ENCODE measurements around the gene PDCD2L.

DNA sequence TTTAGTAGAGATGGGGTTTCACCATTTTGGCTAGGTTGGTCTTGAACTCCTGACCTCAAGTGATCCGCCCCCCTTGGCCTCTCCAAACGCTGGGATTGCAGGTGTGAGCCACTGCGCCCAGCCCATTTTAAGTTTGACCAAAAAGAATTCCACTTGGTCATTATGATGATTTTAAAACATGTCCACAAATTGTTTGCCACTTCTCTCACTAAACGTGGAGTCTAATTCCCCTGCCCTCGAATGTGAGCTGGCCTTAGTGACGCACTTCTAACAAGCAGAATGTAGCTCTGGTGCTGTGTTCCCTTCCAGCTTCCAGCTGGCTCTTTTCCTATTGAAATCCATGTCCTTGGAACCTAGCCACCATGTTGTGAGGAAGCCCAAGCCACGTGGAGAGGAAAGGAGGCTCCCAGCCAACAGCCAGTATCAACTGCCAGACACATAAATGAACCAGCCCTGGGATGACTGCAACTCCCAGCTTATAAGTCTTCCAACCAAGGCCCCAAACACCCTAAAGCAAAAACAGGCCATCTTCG is 23.5 kb upstream of the CEBPA start:
- PRO-cap, 2 experiments, result no peak in any of the 2 experiments

GRCh38 chr19:33399937-33400733 is 26.6 kb downstream of the CEBPG start:
- PRO-cap, 2 experiments, result peak in 2 of 2 experiments; most common plus-strand start chr19:33400318 (in 2)

DNA sequence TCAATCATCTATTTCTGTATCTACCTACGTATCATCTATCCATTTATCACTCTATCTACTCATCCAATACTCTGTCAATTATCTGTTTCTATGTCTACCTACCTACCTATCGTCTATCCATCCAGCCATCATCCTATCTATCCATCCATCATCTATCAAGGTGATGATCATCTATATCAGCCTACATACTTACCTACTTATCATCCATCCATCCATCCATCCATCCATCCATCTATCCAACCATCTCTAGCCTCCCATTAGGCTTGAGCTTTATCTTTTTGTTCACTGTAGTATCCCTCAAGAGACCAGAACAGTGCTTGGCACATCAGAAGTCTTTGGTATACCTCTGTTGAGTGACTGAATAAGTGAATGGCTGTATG is 49.4 kb downstream of the CEBPG start:
- PRO-cap, 2 experiments, result no peak in any of the 2 experiments

DNA sequence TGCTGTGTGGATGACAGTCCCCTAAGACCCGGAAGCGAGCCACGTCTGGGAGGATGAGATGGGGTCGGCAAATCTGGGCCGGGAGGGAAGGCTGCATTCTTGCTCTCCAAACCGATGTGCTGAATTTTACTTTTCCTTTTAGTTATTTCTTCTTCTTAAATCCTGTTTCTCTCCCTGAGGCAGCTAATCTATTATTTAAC is 15.8 kb upstream of the KCTD15 start:
- PRO-cap, 2 experiments, result no peak in any of the 2 experiments

DNA sequence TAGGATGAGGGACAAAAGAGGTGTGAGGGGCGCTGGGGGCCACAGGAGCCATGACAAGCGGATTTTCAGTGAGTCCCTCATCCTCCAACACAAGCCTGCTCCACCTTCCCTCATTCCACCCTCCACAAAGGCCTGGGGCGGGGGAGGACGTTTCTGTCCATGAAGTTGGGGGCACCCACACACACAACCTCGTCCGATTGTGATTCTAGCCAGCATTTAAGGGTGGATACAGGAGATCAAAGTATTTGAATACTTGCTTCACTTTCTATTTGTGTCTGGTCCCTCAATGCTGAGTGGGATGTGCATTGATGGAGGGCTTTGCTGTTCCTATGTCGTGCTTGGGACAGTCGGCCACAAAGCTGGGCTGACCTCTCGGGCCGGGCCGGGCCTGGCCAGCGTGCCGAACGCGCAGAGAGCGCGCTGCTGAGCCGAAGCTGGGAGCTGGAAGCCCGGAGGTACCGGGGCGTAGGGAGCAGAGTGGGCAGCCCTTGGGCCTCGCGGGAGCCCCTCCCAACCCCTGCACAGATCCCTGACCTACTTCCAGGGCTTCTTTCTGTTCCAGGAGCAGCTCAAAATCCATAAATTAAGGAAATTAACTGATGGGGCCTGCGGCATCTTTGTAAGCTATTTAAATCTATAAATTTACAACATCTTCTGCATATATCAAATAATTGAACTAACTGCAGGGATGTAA is 2.0 kb upstream of the KCTD15 start:
- PRO-cap, 2 experiments, result no peak in any of the 2 experiments

DNA sequence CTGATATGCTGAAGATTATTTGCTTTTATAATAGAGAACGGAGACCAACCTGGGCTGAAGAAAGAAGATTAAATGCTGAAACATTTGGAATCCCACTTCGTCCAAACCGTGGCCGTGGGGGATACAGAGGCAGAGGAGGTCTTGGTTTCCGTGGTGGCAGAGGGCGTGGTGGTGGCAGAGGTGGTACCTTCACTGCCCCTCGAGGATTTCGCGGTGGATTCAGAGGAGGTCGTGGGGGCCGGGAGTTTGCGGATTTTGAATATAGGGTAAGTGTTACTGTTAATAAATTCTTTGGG is 32.9 kb upstream of the GARRE1 start:
- PRO-cap, 2 experiments, result no peak in any of the 2 experiments

DNA sequence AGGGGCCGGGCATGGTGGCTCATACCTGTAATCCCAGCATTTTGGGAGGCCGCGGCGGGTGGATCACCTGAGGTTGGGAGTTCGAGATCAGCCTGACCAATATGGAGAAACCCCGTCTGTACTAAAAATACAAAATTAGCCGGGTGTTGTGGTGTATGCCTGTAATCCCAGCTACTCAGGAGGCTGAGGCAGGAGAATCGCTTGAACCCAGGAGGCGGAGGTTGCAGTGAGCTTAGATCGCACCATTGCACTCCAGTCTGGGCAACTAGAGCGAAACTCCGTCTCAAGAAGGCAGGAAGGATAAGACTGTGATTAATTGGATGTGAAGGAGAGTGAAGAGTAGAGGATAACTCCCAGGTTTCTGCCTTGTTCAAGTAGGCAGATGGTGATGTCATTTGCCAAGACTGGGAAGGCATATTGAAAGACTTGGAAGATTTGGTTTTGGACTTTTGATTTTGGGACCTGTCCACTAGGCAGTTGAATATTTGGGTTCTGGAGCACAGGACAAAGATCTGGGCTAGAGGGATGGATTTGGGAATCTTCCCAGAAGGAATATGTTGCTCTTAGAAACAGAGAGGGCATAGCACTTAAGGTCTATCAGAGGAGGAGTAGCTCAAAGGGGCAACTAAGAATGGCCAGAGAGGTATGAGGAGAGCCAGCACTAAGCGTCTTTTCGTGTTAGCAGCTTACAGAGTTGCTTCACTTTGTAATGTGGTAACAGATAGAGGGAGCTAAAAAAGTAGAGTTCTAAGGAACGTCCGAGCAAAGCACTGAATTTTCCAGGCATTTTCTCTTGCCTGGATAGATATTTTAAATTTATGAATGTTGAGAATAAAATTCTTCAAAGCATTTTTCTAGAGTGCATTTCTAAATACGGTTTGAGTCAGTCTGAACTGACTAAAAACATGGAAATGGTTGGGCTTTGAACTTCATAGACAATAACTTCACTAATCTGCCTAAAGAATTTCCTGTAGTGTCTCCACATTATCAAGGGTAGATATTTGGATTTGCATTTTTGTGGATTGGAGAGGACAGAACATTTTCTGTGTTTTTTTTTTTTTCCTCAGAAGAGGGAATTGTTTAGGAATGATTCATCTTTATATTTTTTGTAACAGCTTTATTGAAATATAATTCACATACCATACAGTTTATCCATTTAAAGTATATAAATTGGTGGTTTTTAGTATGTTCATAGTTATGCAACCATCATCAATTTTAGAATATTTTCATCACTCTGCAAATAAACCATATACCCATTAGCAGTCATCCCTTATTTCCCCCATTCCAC is 20.2 kb downstream of the GARRE1 start:
- PRO-cap, 2 experiments, result no peak in any of the 2 experiments

GRCh38 chr19:34329939-34330541 is 35.0 kb upstream of the GPI start:
- PRO-cap, 2 experiments, result no peak in any of the 2 experiments

DNA sequence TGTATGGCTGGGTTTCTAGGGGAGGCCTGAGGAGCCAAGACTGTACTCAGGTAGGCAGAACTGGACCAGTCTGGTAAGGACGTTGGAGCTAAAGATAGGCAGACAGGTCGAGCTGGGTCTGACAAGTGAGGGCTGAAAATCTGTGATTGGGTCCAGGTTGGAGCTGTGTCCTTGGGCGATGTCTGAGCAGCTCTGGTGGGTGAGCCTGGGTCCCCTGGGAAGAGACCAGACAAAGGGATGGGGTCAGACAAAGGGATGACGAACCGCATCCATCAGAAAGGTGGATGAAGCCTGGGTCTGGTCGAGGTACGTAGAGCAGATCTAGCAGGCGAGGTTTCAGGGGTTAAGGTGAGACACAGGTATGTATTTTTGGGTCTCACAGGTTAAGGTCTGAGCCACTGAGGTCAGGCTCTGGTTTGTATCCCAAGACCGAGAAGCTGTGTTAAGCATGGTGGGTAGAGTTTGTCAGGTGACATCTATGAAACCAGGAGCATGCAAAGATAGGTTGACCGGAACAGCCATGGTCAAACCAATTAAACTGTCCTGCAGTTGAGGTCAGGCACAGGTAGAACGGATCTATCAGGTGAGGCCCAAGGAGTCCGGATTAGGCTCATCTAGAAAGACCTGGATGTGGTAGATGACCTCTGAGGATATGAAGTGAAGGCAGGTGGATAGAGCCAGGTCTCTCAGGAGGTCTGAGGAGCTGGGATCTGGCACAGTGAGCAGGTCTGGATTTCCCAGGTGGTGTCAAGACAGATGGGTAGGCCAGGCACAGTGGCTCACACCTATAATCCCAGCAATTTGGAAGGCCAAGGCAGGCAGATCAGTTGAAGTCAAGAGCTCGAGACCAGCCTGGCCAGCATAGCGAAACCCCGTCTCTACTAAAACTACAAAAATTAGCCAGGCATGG is 19.3 kb downstream of the GPI start:
- PRO-cap, 2 experiments, result no peak in any of the 2 experiments

DNA sequence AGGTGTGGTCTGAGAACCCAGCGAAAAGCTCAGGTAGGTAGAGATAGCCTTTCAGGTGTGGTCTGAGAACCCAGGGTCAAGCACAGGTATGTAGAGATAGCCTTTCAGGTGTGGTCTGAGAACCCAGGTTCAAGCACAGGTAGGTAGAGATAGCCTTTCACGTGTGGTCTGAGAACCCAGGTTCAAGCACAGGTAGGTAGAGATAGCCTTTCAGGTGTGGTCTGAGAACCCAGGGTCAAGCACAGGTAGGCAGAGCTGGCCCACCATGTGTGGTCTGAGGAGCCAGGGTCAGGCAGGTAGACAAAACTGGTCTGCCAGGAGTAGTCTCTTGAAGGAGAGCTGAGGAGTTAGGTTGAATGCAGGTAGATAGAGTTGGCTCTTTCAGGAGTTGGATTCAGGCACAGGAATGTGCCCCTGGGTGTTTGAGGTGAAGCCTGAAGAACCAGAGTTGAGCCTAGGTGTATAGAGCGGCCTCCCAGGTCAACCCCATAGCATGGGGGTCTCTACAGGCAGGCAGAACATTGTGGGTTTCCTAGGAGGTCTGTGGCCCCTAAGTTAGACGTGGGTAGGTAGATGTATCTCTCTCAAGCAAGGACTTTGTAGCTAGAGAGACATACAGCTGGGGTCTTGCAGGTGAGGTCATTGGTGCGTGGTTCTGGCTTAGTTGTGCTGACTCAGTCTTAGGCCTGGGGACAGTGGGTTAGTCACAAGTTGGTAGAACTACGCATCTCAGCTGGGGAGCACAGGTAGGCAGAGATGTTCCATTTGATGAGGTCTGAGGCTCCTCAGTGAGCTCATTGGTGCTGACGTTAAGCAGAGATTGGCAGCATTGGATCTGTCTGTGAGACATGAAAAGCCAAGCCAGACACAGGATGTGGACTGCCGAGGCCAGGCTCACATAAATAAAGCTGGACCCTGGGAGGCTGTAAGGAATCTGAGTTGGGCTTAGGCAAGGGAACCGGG is 17.8 kb upstream of the PDCD2L start:
- PRO-cap, 2 experiments, result no peak in any of the 2 experiments

- PRO-cap, 2 experiments, result no peak in any of the 2 experiments
Measured at GRCh38 chr19:34391062-34392053, 12.8 kb upstream of the PDCD2L start.

- PRO-cap, 2 experiments, result peak in 2 of 2 experiments; most common plus-strand start chr19:34404440 (in 2); most common minus-strand start chr19:34404311 (in 1)
Measured at GRCh38 chr19:34403756-34404516, at the start of gene PDCD2L. Gene PDCD2L (plus strand): TSS chr19:34404399.

- PRO-cap, 2 experiments, result no peak in any of the 2 experiments
Measured at GRCh38 chr19:34428077-34428240, 222 bp upstream of the UBA2 start.

GRCh38 chr19:34450080-34450444 is 21.9 kb downstream of the UBA2 start:
- PRO-cap, 2 experiments, result no peak in any of the 2 experiments

DNA sequence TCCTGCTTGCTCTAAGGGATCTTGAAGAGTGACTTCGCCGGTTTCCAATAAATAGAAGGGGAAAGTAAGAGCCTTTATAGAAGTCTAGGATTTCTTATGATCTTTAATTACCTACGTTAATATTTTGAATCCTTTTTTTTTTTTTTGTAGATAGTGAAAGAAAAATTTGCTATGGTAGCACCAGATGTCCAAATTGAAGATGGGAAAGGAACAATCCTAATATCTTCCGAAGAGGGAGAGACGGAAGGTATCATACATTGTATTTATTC is 21.3 kb upstream of the WTIP start:
- PRO-cap, 2 experiments, result no peak in any of the 2 experiments

GRCh38 chr19:34469474-34470121 is 12.0 kb upstream of the WTIP start:
- PRO-cap, 2 experiments, result no peak in any of the 2 experiments

GRCh38 chr19:34479084-34479342 is 2.5 kb upstream of the WTIP start:
- PRO-cap, 2 experiments, result no peak in any of the 2 experiments

GRCh38 chr19:34676576-34677150 is 296 bp downstream of the SCGB2B2 start:
- PRO-cap, 2 experiments, result no peak in any of the 2 experiments

GRCh38 chr19:34678082-34678656 is 691 bp downstream of the ZNF302 start:
- PRO-cap, 2 experiments, result no peak in any of the 2 experiments

GRCh38 chr19:34734448-34734757 is 360 bp downstream of the ZNF181 start:
- PRO-cap, 2 experiments, result peak in 2 of 2 experiments; most common minus-strand start chr19:34734532 (in 2)

Measured in Metastatic Liver Carcinoma in the Adrenal Gland (tissue), 2 donors.